B cell (primary cell): ENCODE results near the genes MEPE and ATOH1.

DNA sequence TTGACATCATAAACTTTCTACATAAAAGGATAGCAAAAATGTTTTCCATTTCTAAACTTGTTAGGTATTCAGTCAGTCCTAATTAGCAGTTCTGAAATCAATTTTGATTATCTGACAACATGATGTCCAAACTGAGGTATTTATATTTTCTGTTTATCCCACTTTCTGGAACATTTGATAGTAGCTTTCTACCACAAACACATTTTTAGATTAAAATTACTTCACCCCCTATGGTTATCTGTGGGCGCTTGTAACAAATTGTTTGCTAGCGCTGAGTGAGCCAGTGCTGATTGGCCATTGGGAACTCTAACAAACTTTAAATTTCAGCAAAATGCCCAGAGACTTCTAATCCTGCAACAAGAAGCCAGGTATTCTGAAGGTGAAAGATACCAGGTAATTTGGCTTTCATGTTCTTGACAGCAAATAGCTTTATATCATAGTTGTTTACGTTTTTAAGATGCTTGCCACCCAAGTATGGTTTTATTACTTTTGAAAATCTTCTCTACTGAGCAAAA, at the start of gene MEPE:
Gene MEPE, plus strand, starts transcription at position 348 of the 515 bp plus-strand sequence.
- PRO-cap = no peak
- CAGE, long polyA plus RNA = no peak

DNA sequence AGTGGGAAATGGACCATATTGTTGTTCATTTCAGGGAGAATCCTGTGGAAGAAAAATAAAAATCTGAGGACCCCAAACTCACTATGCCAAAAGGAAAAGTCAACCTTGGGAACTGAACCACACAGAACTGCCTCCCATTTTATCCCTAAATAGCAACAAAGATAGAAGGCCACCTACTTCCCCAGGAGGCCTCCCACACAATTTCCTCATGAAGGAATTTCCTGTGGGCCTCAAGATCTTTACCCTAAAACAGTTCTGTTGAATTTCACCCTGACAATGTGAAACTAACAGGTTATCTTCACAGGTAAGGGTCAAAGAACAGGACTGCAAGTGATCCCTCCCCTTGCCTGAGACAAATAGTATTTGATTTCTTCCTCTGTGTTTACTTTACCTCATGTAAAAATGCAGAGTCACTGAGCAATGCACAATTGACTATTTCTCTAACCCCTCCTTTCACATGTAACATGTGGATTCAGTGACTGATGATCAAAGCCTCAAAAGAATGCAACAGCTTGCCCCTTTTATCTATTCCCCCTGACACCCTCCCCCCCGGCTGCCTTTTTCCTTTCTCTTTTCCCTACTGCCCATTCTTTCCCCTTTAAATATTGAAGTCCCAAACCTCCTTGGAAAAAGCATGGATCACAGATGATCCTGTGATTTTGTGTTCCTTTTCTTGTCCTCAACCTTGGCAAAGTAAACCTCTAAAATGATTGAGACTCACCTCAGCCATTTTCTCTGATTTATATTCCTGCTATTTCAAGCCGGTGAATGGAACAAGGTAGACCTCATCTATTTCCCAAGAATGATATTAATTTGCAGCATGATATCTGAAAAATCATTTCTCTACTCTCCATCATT, 33.4 kb downstream of the MEPE start:
- PRO-cap = no peak
- CAGE, long polyA plus RNA = no peak

DNA sequence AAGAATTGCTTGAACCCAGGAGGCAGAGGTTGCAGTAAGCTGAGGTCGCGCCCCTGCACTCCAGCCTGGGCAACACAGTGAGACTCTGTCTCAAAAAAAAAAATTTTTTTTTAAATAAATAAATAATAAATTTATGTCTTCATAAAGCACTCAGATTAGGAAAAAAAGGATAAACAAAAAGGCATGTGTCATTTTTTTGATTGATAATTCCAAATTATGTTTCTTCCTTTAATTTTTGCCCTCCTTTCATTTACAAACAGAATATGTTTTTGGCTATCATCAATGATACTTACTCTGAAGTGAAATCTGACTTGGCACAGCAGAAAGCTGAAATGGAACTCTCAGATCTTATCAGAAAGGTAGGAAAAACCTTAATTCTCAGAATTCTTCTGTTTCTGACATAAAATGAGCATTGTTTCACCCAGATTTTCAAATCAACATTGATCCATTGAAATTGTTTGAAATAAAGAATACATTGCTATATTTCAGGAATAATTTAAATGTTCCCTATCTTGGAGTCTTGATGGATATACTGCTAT, 54.3 kb downstream of the PKD2 start:
- PRO-cap = no peak
- CAGE, long polyA plus RNA = no peak

- PRO-cap = no peak
- CAGE, long polyA plus RNA = no peak
Observed at GRCh38 chr4:88230753-88231969, 53.2 kb downstream of the PPM1K start.

GRCh38 chr4:88457286-88458192, 620 bp downstream of the HERC5 start:
- PRO-cap = no peak
- CAGE, long polyA plus RNA = no peak

DNA sequence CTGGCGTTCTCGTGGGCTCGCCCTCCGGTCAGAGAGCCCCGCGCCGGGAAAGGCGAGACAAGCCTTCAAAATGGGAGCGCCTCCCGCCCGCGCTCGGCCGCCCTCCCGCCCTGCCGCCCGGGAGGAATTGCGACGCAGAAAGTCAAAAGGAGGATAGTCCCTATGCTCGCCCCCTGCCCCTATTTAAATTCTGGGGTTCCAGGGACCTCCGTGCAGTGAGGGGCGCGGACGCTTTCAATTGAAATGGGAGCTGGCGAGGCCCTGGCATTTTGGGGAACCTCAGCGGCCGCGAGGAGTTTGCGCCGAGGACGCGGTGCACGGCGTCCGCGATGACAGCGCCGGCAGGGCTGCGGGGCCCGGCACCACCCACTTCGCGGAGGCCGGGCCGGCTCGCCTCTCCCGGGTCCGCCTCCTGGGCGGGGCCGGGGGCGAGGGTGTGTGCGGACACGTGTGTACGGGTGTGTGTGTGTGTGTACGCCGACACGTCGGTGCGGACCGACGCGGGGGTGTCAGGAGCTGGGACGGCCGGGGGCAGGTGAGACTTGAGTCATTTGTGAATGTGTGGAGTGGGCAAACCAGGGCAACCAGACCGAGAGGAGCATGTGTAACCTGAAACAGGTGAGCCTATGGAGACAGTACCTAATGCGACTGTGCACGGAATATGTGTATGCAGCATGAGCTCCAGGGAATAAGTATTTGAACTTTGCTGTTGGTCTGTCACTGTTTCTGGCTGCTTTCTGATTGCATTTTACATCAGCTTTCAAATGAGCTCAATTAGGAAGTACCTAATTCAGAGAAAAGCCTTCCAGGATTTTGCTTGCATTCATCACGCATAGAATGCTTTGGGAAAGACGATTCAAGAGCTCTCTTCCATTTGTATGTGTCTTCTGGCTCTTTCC, 772 bp downstream of the HERC3 start:
- PRO-cap = bidirectional peak, plus-strand start at position 554 of the sequence, minus-strand start at position 299 of the sequence
- CAGE, long polyA plus RNA = no peak

- PRO-cap = no peak
- CAGE, long polyA plus RNA = no peak
Observed at GRCh38 chr4:88686777-88687481, 10.7 kb downstream of the NAP1L5 start.

DNA sequence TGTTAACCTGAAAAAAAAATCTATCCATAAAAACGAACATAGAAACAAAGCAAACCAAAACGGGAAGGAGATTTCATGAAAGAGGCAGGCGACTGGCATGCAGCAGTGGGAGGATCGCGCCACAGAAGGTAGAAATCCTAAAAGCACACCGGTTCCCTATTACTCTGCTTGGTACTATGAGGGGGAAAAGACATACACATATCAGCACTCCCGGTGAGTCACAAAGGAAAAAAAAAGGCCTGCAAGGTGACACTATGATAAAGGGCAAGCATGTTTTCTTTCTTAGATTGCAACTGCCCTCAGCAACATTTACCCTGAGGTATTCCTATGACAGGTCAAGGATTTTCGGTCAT, 60.6 kb upstream of the NAP1L5 start:
- PRO-cap = no peak
- CAGE, long polyA plus RNA = no peak

DNA sequence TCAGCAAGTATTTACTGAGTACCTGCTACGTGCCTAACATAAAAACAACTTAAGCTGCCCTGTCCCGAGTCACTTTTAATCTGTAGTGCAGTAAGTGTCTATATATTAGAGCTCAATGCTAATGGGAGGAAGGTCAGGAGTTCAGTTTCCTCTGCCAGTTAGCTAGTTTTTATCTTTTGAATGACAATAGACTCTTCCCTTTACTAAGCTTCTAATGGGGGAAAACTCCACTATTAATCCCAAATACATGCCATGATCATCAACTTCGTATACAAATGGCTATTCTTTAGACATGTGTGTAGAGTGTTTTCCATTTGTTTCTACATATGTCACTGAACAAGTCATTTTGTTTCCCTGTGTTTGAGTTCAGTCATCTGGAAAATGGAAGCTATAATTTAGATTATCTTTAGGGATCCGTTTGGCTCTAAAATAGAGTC, 118.8 kb upstream of the NAP1L5 start:
- PRO-cap = no peak
- CAGE, long polyA plus RNA = no peak

DNA sequence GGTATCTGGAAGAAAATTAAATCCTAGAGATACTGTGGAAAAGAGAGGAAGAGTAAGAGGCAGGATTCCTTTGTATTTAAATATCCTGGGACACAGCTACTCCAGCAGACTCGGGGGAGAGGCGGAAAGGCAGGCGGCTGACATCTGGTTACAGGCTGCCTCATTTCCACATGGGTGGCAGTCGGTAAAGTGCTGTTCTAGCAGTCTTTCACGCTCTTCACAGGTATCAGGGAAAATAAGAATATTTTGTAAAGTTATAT, 1.5 kb upstream of the TIGD2 start:
- PRO-cap = no peak
- CAGE, long polyA plus RNA = no peak

DNA sequence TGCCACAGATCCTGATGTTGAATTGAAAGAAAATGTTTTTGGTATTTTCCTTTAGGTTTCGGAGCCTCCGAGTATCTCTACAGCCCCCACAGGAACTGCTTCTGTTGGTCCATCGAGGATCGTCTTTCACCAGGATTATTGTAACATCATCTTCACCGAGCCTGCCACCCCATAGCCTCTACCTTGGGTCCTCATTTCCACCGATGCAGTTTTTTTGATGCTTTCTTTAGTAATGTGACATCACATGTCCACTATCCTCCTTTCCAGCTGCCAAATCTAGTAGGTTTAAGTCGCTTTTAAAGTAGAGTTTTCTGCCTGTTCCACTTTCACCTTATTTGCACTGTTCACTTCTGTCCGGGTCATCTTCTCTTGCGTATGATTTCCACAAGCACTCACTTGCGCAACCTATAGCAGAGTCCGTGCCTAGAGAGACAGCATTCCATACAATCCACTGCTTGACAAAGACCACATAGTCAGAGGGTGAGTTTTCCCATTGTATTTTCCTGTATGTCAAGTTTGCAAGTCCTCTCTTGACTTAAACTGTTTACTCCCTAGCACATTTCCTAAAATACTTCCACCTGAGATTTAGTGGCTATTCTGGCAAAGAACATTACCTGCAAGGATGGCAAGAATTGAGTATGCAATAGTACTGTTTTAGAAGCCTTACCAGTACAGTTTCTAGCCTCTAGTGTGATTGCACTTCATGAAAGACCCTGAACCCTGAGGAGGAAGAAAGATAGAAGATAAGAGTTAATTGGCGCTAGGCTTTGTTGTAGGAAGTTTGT, 871 bp downstream of the TIGD2 start:
- PRO-cap = no peak
- CAGE, long polyA plus RNA = no peak

DNA sequence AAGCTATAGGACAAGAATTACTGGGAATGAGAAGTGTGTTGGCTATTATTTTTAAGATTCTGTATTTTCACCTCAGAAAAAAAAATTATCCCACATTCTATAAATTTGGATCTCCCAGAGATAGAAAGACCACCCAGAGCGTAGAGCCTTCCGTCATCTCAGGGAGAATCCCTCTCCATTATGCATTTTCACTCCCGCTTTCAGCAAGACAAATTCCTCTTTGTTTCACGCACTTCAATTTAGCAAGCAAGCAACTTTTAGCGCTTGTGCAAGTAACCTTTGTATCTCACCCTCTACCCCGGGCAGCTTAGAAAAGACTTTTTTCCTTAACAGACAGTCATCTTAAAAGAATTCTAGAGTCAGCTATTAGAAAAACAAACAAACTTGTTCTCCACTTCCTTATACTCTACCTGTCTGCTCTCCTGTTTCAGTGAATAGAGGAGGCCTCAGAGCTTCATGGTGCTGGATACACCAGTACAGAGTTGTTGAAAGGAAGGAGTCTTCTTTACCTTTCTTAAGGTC, 12.0 kb downstream of the TIGD2 start:
- PRO-cap = no peak
- CAGE, long polyA plus RNA = no peak

DNA sequence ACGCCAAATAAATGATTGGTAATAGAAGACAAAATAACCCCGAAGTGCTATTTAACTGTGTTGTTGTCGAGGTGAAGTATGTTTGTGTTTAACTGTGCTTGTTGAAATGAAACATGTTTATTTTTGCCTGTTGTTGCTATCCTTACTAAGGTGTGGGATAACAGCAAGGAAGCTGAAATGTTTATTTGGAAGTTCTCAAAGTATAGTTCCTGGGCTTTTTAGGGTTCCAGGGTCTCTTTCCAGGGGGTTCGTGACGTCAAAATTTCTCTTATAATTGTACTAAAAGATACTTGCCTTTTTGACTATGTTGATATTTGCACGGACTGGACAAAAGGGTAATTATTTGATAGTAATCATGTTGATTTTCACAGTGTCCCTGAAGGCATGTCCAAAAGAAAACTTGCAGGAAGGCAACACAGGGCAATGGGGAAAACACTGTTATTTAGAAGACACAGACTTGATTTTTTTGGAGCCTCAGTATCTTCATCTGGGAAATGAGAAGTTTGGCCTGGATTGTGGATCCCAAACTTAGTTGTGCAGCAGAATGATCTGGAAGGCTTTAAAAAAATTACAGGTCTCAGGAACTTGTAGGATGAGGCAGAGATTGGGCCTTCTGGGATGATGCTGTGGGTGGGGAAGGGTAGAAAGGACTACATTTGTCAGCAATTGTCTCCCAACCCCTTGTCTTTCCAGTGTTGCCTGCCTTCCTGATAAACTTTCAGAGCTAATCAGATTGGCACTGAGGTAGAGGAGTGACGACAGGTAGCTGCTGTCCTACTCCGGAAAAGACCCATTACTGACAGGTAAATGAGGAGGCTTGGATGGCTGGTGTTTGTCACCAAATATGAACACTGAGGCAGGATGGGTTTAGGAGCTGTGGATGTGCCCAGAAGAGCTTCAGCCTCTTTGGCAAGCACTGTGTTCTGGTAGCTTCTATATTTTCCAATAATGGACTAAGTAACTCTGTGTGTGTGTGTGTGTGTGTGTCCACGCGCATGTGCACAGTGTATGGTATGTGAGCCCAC, 33.1 kb downstream of the GPRIN3 start:
- PRO-cap = no peak
- CAGE, long polyA plus RNA = no peak

DNA sequence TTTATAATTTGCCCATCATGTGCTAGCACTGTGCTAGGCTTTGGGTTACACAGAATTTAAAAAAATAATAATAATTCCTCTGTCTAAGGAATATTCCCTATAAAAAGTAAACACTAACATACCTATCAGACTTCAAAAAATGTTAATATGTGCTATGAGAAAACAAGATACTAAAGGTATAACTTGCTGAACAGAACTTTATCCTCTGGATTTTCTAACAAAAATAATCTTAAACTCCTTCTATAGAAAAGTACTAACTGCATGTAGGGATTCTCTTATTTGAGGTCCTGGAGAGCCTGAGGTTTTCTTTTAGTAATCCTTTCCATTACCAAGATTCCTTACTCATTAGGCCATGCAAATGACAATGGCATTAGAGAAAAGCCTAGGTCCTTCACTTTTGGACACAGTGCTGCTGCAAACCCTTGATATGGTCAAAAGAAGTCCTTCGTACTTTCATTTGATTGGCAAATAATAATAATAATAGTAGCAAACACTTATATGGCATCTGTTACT, 3.1 kb downstream of the MMRN1 start:
- PRO-cap = no peak
- CAGE, long polyA plus RNA = no peak

GRCh38 chr4:91143181-91143484, 1015.9 kb downstream of the CCSER1 start:
- PRO-cap = no peak
- CAGE, long polyA plus RNA = no peak

- PRO-cap = no peak
- CAGE, long polyA plus RNA = no peak
Observed at GRCh38 chr4:92028855-92029369, 274.9 kb upstream of the GRID2 start.

DNA sequence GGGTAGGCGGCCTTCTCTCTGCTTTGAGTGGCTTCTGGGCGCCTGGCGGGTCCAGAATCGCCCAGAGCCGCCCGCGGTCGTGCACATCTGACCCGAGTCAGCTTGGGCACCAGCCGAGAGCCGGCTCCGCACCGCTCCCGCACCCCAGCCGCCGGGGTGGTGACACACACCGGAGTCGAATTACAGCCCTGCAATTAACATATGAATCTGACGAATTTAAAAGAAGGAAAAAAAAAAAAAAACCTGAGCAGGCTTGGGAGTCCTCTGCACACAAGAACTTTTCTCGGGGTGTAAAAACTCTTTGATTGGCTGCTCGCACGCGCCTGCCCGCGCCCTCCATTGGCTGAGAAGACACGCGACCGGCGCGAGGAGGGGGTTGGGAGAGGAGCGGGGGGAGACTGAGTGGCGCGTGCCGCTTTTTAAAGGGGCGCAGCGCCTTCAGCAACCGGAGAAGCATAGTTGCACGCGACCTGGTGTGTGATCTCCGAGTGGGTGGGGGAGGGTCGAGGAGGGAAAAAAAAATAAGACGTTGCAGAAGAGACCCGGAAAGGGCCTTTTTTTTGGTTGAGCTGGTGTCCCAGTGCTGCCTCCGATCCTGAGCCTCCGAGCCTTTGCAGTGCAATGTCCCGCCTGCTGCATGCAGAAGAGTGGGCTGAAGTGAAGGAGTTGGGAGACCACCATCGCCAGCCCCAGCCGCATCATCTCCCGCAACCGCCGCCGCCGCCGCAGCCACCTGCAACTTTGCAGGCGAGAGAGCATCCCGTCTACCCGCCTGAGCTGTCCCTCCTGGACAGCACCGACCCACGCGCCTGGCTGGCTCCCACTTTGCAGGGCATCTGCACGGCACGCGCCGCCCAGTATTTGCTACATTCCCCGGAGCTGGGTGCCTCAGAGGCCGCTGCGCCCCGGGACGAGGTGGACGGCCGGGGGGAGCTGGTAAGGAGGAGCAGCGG, at the start of gene ATOH1:
Gene ATOH1, plus strand, starts transcription at position 448 of the 953 bp plus-strand sequence.
- PRO-cap = no peak
- CAGE, long polyA plus RNA = no peak

- PRO-cap = no peak
- CAGE, long polyA plus RNA = no peak
Observed at GRCh38 chr4:94208355-94208605, 615 bp downstream of the SMARCAD1 start.

DNA sequence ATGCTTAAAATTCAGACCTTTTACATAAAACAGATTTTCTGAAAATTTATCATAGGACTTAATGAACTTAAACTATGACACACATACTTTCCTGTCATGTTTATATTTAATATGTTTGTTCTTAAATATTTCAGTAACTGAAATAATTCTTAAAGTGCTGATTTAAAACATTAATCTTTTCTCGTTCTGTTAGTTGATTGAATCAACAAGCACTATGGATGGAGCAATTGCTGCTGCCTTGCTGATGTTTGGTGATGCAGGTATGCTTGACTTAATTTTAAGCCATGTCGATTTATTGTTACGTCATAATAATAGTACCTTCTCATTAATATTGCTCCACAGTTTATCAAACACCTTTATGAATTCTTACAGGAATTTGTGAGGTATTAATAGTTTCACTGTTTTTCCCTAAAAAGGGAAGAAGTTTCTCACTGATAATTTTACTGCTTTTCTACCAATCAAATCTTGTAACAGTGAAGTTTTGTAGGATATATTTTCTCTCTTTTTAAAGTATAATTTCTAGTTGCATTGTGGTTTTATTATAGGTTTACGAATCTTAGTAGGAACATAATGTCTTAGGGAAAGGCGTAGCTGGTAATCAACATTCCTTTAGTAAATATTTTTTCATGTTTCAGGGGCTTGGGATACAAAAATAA, 29.2 kb downstream of the SMARCAD1 start:
- PRO-cap = no peak
- CAGE, long polyA plus RNA = no peak

DNA sequence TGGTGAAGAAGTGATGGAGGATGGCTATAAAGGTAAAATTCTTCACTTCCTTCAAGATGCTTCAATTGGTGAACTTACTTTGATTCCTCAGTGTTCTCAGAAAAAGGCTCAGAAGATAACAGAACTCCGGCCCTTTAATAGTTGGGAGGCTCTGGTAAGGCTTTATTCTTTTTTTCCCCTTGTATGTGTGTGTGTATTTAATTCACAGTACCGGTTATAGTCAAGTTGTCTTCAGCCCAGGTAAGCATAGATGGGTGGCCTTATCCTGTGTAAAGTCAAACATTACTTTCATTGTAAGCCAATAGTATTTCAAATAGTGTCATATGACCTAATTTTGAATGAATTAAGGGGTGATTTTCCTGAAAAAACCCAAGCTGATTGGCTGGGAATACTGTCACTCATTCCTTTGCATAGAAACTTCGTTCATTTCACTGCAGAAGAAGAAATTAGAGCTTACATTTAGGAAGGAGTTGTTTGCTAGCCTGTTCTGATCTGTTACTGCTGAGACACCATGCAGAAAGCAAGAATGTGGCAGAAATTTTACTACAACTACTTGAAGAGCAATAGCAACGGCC, 45.3 kb downstream of the SMARCAD1 start:
- PRO-cap = no peak
- CAGE, long polyA plus RNA = no peak